Astrocyte (in vitro differentiated cells and primary cell): ENCODE data around the genes C12orf29 and DUSP6.

- PRO-cap, result no peak
- RRBS, 2 experiments, result no CpG with 5 or more reads among the region's 8 CpGs
Observed at GRCh38 chr12:82708271-82708851, 21.7 kb downstream of the TMTC2 start.

DNA sequence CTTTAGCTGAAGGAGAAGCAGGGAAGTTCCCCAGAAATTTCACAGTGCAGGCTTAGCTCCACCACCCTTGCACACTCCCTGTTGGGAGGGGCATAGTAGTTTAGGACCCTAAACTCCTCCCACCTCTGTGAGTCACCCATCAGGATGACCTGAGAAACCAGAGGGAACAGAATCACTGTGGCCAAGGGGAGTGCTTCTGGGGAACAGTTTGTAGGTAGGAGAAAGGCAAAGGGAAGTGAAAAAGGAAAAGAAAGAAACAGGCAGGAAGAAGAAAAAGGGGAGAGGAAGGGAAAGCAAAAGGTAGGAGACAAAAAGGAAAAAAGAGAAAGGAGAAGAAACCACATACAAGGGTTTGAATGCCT is 404.3 kb downstream of the SLC6A15 start:
- PRO-cap, result no peak

DNA sequence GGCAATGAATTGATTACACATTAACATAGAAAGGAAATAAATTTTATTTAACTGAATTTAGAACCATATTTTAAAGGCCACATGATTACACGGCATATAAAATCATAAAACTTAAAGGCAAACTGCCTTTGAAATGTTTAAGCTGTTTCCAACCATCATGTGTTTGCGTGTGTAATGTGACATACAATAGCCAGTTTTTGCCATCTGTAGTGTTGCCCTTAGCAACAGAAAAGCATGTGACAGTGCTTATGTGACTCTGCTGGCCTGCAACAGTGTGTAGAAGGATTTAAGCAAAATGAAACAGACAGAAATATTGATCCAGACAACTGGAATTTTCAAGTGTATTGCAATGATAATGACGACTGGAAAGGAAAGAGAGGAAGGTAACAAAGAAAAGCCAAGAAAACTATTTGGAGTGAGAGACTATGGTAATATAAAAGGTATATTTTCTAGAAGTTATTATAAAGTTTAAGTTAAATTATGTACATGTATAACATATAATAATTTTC is 49.5 kb downstream of the TSPAN19 start:
- PRO-cap, result no peak
- RRBS, 2 experiments, result no CpG with 5 or more reads among the region's 3 CpGs

- PRO-cap, result no peak
- RRBS, 2 experiments, result no CpG with 5 or more reads among the region's 2 CpGs
Observed at GRCh38 chr12:85834335-85834710, 1.9 kb downstream of the RASSF9 start.

DNA sequence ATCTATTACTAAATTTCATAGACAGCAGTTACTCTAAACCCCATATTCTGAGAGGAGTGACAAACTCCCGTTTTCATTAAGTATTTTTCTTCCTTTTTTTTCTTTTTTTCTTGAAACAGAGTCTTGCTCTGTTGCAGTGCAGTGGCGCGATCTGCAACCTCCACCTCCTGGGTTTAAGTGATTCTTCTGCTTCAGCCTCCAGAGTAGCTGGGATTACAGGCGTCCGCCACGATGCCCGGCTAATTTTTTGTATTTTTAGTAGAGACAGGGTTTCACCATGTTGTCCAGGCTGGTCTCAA is 136.9 kb downstream of the MGAT4C start:
- PRO-cap, result no peak
- RRBS, 2 experiments, result no CpG with 5 or more reads among the region's 7 CpGs

GRCh38 chr12:88034987-88035880 is at the start of gene C12orf29:
TSS of gene C12orf29 (plus strand) at chr12:88035536.
- PRO-cap, result unidirectional peak, plus-strand start at chr12:88035508; unidirectional peak, plus-strand start at chr12:88035536
- RRBS, 2 experiments, result 1 to 4% methylated on average over 9 of the region's 59 CpGs

- PRO-cap, result no peak
- RRBS, 2 experiments, result no CpG with 5 or more reads among the region's 3 CpGs
Observed at GRCh38 chr12:89081170-89081597, 271.1 kb downstream of the DUSP6 start.

DNA sequence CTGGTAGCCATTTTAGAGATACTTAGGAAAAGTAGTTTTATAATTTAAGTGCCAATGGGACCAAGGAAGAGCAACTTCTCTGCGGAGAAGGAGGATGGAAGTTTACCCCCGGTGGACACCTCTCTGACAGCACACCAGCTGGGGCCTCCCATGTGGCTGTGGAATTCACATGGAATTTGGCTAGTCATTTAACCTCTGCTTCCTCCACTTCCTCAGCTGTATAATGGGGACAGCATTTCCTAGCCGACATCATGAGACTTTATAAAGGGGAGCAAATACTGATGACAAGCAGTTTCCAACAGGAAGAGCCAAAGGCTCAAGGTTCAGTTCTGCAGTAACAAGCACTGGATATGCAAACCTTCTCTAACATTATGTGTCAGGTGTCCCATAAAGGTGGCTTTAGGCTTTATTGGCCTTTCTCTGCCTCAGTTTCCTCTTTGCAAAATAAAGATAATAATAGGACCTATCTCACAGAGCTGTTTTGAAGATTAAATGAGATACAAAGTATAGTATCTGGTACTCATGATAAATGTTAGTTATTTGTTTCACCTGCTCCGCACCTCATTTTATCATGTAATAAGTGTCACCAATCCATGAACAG is 7.4 kb downstream of the DUSP6 start:
- PRO-cap, result no peak
- RRBS, 2 experiments, result no CpG with 5 or more reads among the region's 4 CpGs

GRCh38 chr12:89352136-89352574 is at the start of gene DUSP6:
TSS of gene DUSP6 (minus strand) at chr12:89352501.
- PRO-cap, result bidirectional peak, plus-strand start at chr12:89352715, minus-strand start at chr12:89352497
- RRBS, 2 experiments, result 2% methylated on average over 3 to 7 of the region's 23 CpGs

- PRO-cap, result bidirectional peak, plus-strand start at chr12:89452225, minus-strand start at chr12:89452036
- RRBS, 2 experiments, result no CpG with 5 or more reads among the region's 12 CpGs
Observed at GRCh38 chr12:89451672-89452544, 72.7 kb downstream of the GALNT4 start.

GRCh38 chr12:89656796-89657339 is 51.8 kb downstream of the ATP2B1 start:
- PRO-cap, result no peak
- RRBS, 2 experiments, result no CpG with 5 or more reads among the region's 2 CpGs

GRCh38 chr12:89927501-89927946 is 218.9 kb upstream of the ATP2B1 start:
- PRO-cap, result no peak
- RRBS, 2 experiments, result no CpG with 5 or more reads among the region's 1 CpG

DNA sequence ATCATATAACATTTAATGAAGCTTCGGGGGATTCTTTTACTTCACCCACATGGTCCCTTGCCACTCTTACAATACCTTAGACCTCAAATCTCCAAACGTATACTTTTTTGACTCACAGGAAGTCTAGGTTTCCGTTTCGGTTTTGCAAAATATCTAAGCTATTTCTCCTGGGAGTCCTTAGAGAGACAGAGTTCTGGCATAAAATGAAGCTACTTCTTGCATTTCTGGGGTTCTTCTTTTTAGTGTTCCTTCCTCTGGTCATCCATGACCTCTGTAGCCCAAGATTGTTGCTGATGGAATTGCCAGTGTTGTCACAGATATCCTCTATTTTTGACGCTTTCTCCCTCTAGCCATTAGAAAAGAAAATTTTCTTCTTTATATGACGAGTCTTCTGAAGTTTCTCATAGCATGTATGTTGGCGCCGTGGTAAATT is 590.6 kb upstream of the ATP2B1 start:
- PRO-cap, result no peak
- RRBS, 2 experiments, result no CpG with 5 or more reads among the region's 8 CpGs

- PRO-cap, result no peak
- RRBS, 2 experiments, result no CpG with 5 or more reads among the region's 4 CpGs
Observed at GRCh38 chr12:91074075-91074592, 16.3 kb upstream of the KERA start.

DNA sequence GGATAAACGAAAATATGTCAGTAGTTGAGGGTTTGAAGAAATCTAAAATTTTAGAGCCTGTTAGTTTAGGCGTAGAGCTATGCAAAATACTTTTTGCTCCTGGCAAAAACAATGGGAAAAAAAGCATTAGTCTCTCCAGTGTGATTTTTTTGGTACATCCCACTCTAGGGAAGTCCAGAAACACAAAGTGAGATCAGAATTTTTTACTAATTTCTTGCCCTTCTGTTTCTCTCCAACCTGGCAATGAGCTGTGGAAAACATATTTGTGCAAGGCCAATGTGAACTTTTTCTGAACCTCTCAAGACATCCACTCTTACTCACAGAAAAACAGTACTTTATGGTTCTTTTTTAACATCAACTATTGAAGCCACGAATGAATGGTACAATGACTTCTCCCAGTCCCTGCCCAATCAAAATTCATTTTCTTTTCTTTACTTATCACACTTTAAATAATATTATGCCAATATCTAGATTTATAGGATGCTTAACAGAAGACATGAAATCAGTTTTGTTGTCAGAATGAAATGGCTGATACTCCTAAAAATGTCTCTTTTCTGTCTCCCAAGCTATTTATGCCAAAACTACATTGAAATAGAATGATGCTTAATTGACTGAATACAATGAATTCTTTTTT is 57.0 kb upstream of the DCN start:
- PRO-cap, result no peak
- RRBS, 2 experiments, result no CpG with 5 or more reads among the region's 3 CpGs

GRCh38 chr12:91273490-91274037 is 90.9 kb upstream of the DCN start:
- PRO-cap, result no peak
- RRBS, 2 experiments, result no CpG with 5 or more reads among the region's 7 CpGs

GRCh38 chr12:91381238-91381917 is 198.8 kb upstream of the DCN start:
- PRO-cap, result bidirectional peak, plus-strand start at chr12:91381596, minus-strand start at chr12:91381457
- RRBS, 2 experiments, result no CpG with 5 or more reads among the region's 14 CpGs

- PRO-cap, result no peak
- RRBS, 2 experiments, result no CpG with 5 or more reads among the region's 6 CpGs
Observed at GRCh38 chr12:91574551-91575239, 392.1 kb upstream of the DCN start.

- PRO-cap, result no peak
- RRBS, 2 experiments, result 83 to 92% methylated on average over 4 of the region's 50 CpGs
Observed at GRCh38 chr12:91633401-91634468, 451.1 kb upstream of the DCN start.

DNA sequence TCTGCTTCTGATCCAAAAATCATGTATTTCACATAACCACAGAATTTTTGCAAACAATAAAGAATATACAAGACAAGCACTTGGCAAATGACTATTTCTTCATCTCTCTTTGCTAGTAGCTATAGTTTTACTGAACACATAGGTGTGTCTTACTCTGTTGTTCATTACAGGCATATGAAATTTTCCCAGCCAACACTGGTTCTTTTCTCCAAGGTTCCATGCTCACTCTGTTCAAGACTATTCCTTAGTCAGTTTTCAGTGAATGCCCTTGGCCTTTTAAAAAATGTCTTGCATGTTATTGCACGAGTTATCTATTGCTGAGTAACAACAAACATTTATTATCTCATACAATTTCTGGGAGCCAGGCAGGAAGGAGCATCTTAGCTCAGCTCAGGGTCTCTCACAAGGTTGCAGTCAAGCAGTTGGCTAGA is 223.6 kb downstream of the BTG1 start:
- PRO-cap, result no peak
- RRBS, 2 experiments, result no CpG with 5 or more reads among the region's 1 CpG